ENCODE measurements around a stretch of chr2.

DNA sequence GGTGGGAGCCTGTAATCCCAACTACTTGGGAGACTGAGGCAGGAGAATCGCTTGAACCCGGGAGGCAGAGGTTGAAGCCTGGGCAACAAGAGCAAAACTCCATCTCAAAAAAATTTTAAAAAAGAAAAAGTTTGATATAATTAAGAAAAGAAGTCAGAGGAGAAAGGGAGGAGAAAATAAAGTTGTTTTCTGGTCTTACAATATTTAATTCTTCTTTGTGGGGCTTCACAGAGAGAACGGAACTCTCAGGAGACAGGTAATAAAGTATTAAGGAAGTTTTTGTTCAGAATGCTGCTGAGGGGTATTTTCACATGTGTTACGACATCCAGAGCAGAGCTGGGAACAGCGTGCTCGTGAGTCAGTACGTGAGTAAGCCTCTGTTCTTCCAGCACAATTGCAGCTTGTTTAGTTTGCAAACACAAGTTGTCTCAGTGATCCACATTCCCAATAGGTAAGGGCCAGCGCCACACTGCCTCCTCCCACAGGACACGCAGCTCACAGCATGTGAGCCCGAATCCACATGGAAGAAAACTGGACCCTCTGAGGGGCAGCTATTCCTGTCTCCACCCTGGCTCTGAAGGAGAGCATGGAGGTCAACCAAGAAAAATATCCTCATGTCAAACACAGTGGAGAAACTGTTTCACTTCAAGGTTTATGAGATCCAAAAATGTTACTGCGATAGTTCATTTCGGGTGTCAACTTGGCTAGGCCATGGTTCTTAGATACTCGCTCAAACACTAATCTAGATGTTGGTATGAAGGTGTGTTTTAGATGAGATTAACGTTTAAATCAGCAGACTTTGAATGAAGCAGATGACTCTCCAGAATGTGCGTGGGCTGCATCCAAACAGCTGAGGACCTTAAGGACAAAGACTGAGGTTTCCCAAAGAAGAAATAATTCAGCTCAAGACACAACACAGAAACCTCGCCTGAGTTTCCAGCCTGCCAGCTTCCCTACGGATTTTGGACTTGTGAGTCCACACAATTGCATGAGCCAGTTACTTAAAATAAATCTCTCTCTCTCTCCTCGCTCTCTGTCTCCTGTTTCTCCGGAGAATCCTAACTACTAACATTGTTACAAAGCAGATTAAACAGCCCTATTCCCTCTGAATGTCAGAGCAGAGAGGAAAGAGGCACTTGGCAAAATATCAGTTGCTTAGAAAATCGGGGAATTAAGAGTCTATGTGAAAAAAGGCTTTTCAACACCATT is 174.1 kb upstream of the PID1 start:
- PRO-cap: no peak

DNA sequence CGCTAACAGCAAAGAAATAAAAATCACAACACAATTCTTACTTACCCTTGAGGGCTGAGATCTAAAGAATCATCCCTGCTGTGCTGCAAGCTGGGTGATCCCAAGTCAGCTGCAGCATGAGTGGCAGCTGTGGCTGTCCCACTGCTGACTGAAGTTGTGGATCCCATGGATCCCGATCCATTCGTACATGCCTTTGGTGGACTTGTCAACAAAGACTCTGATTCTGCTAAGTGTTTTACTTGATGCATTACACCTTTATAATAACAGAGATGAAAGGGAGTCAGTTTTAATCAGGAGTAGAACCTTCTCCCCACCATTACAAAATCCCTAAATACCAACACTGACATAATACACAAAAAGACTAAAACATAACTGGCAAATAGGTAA is 87.8 kb upstream of the DNER start:
- PRO-cap: no peak

- PRO-cap: no peak
Observed at GRCh38 chr2:230205049-230205574, 14.7 kb downstream of the SP110 start.

DNA sequence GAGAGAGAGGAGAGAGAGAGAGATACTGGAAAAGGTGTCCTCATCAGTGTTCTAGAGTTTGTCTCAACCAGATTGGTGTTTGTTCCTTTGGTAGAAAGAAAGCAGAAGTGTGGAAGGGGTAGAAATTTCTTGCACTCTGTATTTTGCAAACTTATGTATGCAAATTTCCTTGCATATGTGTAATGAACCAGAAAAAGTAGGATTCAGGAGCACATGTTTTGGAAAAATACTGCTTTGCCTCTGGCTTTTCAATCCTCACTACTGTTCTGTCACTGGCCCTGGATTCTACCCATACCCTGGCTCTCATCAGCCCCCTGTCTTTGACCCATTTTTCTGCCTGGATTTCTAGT is 1.0 kb upstream of the SP140 start:
- PRO-cap: no peak

GRCh38 chr2:230449304-230449905 is 33.4 kb downstream of the SP100 start:
- PRO-cap: no peak

- PRO-cap: no peak
Observed at GRCh38 chr2:230589313-230589923, 123.2 kb upstream of the CAB39 start.

- PRO-cap: no peak
Observed at GRCh38 chr2:230665207-230665638, 47.4 kb upstream of the CAB39 start.

GRCh38 chr2:230668500-230669229 is 44.0 kb upstream of the CAB39 start:
- PRO-cap: no peak

DNA sequence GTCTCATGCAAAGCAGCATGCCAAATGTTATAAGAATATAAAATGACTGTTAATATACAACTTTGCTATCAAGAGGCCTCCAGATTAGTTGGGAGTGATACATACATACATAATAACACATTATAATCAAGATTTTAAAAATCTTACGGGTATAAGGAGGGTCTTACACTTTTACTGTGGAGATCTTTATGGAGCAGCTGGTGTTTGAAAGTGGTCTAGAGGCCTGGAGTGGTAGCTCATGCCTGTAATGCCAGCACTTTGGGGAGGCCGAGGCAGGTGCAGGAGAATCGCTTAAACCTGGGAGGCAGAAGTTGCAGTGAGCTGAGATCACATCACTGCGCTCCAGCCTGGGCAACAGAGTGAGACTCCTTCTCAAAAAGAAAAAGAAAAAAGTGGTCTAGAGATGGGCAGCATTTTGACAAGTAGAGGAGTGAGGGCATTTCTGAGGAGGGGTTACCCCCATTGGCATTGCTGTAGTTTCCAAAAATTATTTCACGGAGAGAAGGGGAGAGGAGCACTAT is 34.3 kb downstream of the CAB39 start:
- PRO-cap: no peak

DNA sequence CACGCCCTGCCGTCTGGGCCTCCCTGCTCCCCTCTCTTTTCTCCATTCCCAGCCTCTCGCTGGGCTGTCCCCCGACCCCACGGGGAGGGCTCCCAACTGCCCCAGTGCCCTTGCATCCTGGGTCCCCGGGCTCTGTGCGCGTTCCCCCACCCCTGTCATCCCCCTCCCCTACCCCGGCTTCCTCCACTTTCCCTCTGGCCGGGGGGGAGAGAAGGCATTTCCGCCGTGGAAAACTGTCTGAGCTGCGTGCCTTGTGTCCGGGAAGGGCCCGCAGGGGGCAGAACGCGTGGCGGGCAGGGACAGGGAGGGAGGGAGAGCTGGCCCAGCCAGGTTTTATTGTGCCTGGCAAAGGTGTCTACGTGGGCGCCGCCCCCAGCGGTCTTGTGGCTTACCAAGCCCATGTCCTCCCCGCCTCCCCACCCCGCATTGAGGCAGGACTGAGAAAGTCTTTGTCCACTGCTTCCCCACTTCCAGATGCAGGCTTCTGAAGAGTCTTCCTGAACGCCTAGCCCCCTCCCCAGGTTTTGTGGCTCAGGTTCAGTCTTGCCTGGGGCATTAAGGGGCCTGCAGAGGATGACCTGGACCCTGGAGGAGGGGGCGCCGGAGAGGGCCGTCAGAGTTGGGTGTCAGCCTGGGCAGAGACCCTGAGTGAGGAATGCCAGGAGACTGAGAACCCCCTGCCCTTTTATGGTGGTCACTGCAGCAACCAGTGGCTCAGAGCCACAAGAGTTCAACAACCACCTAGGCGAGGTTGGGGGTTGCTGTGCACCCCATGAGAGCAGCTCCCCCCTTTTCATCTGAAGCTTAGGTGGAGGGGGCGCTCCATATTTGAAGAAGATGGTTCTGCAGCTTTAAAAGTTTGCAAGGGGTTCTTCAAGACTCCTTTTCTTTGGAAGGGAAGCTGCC is 1.3 kb downstream of the ITM2C start:
- PRO-cap: bidirectional peak, plus-strand start at position 452 of the sequence, minus-strand start at position 136 of the sequence

GRCh38 chr2:230870603-230871493 is 6.1 kb downstream of the ITM2C start:
- PRO-cap: unidirectional peak, plus-strand start at chr2:230871126

GRCh38 chr2:230907992-230909248 is 16.6 kb downstream of the GPR55 start:
- PRO-cap: no peak

DNA sequence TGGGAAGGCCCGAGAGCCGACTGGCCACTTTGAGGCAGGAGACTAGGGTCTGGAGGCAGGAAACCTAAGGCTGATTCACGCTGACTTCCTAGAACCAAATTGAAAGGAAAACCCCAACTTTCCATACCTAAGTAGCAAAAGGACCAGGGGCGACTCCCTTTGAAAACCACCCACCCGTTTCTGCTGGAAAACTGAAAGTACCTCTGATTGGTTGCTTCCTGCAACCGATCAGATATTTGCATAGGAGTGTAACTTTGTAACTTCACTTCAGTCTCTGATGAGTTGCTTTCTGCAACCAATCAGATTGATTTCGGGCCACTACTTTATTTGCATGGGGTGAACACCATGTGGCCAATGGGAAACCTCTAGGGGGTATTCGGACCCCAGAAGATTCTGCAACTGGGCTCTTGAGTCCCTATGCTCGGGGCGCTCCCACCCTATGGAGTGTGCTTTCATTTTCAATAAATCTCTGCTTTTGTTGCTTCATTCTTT is 26.7 kb upstream of the SPATA3 start:
- PRO-cap: no peak

- PRO-cap: bidirectional peak, plus-strand start at chr2:230987097, minus-strand start at chr2:230987114; unidirectional peak, minus-strand start at chr2:230987361
Observed at GRCh38 chr2:230987006-230987614, 8.8 kb upstream of the SPATA3 start.

DNA sequence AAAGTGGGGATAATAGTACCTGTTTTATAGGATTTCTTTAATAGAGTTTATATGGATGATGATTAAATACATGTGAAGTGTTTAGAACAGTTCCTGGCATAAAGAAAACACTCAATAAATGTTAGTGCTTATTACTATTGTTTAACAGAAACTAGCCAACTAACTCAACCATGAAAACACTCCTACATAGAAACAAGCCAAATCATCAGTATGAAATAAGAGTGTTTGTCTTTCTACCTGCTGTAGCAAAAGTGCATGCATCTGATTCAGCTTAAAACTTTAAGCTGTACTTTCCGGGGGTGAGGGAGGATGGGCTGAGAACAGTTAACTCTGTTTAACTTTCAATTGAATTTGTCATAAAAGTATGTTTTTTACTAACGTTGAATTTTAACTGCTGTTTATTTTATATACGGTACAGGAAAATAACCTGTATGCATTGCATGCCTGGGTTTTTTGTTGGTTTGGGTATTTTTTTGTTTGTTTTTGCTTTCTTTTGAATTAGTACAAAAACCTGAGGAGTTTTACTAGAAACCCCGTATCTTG is 6.7 kb downstream of the HTR2B start:
- PRO-cap: no peak

GRCh38 chr2:231159318-231160147 is 34.7 kb upstream of the HTR2B start:
- PRO-cap: no peak

- PRO-cap: no peak
Observed at GRCh38 chr2:231355561-231356384, 39.7 kb upstream of the B3GNT7 start.

- PRO-cap: bidirectional peak, plus-strand start at chr2:231371070, minus-strand start at chr2:231370790
Observed at GRCh38 chr2:231369873-231370963, 25.3 kb upstream of the B3GNT7 start.

DNA sequence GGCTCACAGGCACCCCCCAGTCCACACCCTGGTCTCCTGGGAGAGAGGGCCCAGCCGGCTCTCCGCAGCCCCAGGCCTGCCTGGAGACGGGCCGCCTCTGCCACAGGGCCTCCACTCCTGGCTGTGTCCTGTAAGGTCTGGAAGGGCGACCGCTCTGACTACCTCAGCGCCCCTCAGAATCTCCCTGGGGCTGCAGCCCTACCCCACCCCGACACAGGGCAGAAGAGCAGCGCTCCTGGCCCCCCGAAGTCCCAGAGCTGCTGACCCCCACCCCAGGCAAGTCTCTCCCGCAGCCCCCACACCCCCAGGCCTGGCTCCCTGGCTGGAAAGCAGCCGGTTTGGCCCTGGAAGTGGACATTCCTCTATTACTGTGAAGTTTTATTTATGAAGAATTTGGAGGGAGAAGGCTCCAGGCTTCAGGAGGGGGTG is 3.9 kb downstream of the B3GNT7 start:
- PRO-cap: no peak

DNA sequence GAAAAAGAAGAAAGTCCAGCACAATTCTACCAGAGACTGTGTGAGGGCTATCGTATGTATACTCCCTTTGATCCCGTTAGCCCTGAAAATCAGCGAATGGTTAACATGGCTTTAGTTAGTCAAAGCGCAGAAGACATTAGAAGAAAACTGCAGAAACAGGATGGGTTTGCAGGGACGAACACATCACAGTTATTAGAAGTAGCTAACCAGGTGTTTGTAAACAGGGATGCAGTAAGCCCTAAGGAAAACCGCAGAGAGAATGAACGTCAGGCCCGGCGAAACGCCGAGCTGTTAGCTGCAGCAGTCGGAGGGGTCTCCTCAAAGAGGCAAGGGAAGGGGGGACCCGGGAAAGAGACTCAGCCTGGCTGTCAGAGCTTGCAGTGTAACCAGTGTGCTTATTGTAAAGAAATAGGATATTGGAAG is 7.3 kb downstream of the B3GNT7 start:
- PRO-cap: no peak